ENCODE measurements around the genes SPSB3, HAGH and BRICD5.

DNA sequence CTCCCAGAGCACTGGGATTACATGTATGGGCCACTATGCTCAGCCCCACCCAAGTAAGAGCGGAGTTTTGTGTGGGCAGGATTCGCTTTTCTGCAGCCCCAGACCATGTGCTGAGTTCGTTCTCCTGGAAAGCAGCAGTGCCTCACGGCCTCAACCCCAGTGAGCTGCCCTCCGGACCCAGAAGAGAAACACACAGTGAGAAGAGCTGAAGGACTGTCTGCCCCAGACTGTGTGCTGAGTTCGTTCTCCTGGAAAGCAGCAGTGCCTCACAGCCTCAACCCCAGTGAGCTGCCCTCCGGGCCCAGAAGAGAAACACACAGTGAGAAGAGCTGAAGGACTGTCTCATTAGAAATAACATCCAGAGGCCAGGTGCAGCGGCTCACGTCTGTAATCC lies 12.5 kb downstream of the UNKL start:
- PRO-cap, result no peak

GRCh38 chr16:1470400-1470846 lies 4.4 kb downstream of the CLCN7 start:
- PRO-cap, result no peak

DNA sequence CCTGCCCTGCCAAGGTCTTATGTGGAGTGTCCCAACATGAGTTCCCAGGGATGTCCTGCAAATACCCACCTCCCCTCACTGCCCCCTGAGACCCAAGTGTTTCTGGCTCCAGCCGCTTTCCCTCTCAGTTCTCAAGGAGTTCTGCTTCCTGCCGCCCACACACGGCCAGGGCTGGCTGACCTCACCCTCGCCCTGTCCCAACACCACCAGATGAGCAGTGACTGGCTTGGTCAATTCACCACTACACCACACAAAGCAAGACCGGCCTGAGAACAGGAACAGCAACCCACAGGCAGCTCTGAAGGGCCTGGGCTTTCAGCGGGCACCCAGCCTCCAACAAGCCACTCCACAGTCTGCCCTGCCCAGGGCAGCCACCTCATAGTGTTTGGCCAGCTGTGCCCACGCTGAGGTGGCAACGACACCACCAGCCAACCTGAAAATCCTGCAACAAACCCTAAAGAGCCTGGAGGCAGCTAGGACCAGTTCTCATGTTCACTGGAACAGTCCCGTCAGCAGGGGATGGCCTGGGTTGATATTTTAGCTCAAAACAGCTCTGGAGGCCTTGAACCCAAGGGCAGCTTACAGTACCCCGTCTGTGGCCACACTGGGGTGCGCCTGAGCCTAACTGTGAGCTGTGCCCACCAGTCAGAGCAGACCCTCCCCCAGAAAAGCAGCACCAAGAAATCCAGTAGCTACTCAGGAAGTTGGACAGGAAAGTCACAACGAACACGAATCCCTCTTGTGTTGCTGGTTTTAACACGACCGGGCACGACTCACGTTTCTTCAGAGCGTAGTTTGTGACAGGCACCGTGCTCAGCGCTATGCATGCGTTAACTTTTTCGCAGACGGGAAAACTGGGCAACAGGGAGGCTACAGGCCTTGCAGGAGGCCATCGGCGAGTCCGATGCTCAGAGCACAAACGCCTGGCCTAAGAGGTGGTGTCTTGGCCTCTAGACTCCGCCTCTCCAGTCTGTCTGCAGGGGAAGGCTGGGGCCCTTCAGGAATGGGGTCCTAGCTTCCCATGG lies 3.7 kb downstream of the CLCN7 start:
- PRO-cap, result bidirectional peak, plus-strand start at position 269 of the sequence, minus-strand start at position 133 of the sequence

DNA sequence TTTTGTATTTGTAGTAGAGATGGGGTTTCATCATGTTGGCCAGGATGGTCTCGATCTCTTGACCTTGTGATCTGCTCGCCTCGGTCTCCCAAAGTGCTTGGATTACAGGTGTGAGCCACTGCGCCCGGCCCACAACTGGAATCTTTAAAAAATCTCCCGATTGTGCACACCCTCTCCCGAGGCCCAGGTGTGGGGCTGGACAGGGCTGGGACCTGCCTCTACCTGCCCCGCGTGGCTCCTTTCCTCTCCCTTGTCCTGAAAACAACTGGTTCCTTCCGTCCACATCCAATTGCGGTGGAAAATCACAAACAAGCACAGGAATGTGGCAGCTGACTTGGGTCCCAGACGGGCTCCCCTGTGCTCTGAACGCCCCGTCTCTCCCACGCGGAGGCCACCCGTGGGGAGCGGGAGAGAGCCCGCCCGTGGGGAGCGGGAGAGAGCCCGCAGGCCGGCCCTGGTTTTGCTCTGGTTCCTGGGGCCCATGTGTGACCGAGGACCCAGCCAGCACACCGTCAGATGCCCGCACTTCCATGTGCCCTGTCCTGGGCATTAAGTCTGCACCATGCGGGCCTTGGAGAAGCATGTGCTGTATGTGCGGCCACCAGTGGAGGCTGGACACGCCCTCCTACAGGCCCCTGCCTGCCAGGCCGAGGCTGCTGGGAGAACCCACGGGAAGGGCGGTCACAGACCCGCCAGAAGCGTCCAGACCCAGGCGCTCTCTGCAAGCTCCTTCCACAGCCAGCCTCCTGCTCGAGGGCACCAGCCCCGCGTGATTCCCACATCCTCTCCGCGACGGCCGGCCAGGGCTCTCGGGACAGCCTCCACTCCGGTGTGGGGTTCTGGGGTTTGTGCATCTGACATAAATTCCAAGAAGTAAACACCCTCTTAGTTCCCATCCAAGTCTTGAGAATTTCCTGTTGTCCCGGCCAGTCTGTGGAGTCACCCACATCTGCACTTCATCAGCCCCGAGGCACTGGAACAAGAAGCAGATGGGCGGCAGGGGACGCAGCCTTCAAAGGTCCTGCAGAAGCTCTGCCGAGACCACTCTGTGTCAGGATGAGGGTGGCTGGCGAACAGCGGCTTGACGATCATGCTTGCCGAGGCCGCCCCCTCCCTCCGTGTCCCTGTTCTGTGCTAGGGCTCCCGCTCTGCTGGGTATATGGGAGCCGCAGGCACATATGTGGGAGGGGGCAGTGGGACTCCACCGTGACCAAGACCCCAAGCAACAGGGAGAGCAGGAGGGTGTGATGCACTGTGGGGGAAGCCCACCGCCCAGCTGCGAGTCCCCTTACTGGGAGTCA lies 2.7 kb upstream of the TMEM204 start:
- PRO-cap, result bidirectional peak, plus-strand start at position 988 of the sequence, minus-strand start at position 833 of the sequence

DNA sequence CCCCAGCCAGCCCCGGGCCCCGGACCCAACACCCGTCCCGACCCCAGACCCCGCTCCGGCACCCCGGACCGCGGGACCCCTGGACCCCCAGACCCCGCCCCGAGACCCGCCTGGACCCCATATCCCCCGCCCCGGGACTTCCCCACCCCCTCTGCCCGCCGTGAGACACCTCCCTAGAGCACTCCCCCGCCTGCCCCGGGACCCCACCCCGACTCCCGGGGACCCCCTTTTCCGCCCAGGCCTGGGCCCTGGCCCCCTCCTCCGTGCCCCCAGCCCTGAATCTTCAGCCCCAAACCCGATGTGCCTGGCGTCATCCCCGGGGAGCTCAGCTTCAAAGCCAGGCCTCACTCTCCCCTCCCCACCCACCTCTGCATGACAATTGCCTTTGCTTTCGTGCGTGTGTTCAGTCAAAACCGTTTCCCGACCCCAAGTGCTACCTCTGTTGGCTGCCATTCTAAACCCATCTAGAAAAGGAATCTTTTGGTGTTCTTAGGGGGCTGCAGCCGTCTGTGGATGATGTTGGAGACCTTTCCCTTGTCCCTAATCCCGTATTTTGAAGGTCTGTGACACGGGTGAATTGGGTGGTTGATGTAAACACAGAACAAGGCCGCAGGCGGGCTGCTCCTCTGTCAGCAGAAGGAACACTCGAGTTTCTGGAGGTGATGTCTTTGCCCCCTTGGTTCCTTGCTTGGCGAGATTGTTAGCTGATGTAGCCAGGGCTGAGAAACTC lies 869 bp downstream of the MAPK8IP3 start:
- PRO-cap, result no peak

DNA sequence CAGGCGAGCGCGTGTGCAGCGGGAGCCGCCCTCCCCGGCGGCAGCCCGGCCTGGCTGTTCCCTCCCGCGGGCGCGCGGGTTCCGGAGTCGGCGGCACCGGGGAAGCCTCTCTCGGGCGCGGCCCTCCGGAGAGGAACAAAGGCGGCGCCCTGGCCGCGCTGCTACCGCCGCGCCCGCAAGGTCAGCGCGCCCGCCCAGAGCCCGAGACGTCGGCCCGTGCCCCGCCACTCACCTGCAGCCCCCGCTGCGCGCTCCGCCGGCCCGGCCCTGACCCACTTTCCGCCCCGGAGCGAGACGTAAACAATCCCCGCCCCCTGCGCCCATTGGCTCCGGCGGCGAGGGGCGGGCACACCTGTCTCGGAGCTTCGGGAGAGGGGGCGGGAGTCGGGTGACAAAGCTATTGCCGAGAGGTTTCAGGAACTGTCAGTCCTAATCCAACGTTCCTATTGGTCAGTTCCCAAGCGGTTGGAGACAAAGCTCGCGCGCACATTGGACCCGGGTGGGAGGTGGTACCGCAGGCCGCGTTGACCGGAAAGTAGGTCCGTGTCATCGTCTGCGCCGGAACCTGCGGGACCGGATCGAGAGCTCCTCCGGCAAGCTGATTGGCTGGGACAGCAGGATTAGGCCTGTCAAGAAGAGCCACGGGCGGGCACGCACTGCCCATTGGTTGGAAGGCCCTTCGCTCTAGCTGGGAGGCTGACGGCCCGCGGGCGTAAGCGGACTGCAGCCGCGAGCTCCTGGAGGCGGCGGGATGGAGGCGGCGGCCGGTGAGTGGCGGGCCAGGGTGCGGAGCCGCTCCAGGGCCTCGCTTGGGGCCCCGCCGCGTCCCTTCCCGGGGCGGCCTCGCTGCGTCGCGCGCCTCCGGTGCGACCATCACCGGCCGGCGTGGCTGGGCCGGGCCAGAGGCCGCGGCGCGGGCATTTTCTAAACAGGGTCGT lies at the start of gene SPSB3:
Gene SPSB3 (minus strand): TSS at position 302 of the 938 bp plus-strand sequence.
- PRO-cap, result bidirectional peak, plus-strand start at position 204 of the sequence, minus-strand start at position 269 of the sequence; unidirectional peak, plus-strand start at position 742 of the sequence

DNA sequence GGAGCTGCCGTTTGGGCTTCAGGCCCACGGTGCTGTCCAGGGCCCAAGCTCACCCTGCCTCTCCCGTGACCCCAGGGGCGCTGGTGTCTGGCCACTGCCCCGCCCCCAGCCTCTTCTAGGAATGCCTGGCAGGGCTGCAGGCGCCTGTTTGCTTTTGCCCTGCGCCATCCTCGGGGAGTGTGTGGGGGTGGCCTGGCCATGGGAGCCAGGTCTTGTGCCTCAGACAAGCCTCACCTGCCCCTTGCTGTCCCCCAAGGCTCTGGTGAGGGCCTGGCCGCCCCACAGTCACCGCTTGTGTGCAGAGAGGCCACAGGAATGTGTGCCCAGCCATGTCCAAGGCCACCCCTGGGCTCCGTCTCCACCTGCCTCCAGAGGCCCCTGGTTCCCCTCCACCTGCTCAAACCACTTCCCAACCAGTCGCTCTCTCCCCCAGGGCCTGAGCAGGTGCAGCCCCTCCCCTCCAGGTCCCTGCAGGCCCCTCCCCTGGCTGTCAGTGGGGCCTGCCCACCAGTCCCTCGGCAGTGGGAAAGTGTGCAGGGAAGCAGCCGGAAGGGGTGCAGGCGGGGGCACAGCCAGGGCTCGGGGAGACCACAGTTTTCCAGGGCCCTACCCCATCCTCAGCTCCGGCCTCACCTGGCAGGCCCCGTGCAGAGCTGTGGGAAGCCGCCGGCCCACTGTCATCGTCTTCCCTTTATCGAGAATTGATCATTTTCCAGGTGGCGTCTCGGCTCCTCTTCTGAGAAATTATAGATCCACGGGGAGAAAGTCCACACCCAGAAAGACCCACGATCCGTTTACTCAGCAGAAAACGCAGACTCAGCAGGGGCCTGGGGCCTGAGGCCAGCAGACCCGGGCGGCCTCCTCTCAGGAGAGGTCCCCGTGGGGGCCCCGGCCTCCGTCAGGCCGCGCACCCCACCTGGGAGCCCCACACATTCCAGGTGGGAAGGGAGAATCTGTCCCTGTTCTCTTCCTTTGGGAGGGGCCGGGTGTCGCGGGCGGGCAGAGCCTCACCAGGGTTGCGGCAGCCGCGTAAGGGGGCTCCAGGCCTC lies 1.0 kb upstream of the IGFALS start:
- PRO-cap, result no peak

DNA sequence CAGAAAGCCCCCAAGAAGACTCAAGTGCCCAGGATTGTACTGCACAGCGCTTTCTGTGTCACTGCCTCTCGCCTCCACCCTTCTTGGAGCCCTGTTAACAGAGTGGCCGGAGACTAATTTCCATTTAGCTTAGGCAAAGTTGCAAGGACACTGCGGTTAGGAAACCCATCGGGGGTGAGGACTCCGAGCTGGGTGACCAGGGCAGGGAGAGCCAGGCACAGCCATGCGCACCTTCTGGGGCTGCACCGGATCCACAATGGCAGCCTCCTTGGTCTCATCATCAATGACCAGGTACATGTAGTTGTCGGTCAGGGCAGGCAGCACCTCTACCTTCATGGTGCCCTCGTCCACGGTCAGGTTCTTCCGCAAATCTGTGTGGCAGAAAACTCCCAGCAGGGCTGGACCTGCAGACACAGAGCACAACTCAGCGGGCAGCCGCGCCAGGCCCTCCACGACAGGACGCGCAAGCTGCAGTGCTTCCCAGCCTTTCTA lies 3.9 kb downstream of the HAGH start:
- PRO-cap, result no peak

DNA sequence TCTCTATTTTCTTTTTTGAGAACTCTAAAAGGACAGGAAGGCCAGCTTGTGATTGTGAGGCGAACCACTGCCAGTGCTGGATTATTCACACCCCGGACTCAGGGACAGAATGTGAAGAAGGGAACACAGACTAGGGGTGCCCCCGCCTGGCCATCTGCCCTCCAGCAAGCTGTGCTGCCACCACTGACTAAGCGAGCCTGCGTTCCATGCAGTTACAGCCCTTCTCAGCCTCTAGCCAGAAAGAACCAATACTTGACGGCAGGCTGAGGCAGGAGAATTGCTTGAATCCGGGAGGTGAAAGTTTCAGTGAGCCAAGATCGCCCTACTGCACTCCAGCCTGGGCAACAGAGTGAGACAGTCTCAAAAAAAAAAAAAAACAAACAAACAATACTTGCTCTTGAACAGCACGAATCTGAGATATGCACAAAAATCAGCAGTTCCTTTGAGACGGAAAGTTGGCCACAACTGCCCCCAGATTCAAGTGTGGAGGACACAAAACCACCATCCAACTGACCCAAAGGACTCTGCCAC lies 2.7 kb downstream of the HAGH start:
- PRO-cap, result no peak

DNA sequence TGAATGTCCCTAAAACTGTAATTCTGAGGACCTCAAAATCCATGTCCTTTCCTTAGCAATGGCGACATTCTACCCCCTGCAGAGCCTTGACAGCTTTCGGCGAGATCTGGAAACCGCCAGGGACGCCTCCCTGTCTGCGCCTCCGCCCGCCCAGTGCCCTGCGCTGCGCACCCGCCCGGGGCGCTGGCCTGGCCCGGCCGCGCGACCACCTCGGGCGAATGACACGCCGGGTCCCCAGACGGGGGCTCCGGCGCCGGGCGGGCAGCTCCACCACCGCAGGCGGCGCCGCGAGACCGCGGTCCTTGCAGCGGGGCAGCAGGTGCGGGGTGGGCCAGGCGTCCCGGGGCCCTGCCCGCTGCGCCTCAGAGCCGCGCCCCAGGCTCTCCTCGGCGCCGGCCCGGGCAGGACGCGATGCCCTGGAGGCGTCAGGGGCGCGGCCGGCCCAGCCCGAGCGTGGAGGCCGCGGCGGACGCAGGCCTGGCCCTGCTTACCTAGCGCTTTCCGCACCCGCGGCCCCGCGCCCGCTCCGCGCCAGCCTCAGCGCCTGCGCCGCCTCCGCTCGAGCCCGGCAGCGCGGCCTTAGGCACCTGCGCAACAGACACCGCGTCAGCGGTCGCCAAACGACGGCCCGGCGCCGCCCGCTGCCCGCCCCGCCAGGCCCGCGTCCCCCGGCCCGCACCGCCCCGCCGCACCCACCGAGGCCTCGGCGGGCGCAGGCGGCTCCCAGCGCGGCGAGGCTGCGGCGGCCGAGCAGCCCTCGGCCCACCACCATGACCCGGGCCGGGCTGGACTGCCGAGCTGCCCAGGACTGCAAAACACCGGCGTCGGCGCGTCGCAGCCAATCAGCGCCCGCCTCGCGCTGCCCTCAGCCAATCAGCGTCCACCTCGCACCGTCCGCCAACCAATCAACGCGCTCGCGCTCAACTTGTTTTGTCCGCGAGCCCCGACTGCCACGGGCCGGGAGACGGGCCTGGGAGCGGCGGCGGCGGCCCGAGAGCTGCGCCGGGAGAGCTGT lies at the start of gene HAGH:
Gene HAGH (minus strand): TSS at position 810 of the 1,015 bp plus-strand sequence.
- PRO-cap, result bidirectional peak, plus-strand start at position 586 of the sequence, minus-strand start at position 593 of the sequence; bidirectional peak, plus-strand start at position 953 of the sequence, minus-strand start at position 772 of the sequence

DNA sequence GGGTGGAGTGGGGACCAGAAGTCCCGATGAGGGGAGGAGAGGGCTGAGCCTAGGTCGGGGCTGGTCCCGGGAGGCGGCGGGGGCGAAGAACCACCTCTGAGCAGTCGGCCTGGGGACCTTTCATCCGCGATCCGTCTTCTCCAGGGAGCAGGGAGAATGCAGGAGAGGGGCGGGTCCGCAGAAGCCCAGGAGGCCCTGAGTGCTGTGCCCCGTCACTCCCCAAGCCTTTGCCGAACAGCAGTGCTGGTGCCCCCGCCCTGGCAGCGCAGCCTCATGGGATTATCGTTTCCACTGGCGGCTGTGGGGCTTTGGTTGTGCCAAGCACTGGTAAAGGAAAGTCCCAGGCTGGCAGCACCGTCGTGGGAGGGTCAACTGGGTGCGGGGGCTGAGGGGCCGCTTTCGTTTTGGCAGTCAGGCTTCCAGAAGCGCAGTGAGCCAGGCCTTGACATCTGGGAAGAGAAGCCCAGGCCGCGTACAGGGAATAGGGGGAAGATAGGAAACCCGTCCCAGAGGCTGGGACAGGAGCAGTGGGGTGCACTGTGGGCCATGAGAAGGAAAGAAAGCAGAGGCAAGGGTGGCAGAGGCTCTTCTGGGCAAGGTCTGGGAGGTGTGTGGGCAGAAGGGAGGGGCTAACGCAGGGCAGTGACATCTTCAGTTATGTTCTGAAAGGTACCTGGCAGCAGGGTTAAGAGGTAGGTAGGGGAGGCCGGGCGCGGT lies 761 bp downstream of the TBL3 start:
- PRO-cap, result no peak

GRCh38 chr16:2009260-2010058 lies 10.1 kb upstream of the NPW start:
- PRO-cap, result bidirectional peak, plus-strand start at chr16:2009906, minus-strand start at chr16:2009821

DNA sequence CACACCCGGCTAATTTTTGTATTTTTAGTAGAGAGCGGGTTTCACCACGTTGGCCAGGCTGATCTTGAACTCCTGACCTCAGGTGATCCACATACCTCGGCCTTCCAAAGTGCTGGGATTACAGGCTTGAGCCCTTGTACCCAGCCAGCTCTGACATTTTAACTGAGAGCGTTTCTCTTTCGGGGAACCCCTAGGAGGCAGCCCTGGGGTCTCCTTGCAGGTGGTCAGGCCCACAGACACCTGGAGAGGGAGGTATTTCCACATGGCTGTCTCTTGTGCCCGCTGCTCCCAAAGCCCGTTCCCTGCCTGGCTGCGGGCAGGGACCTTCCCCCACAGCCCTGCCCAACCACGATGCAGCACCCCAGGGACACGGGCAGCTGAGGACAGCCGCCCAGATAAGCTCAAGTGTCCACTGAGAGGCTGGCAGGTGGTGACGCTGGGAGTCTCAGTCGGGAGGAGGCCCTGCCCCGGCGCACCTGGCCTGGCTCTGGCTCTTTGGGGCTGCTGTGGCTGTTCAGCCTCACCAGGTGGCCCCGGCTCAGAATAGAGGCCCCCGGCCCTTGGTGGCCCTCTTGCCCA lies 5.6 kb downstream of the NTHL1 start:
- PRO-cap, result bidirectional peak, plus-strand start at position 441 of the sequence, minus-strand start at position 296 of the sequence

- PRO-cap, result no peak
Observed at GRCh38 chr16:2087904-2088867, 40.4 kb downstream of the TSC2 start.

GRCh38 chr16:2091294-2091928 lies 43.6 kb downstream of the TSC2 start:
- PRO-cap, result bidirectional peak, plus-strand start at chr16:2091433, minus-strand start at chr16:2091176; unidirectional peak, plus-strand start at chr16:2091794

GRCh38 chr16:2105663-2106251 lies 29.9 kb downstream of the PKD1 start:
- PRO-cap, result no peak

DNA sequence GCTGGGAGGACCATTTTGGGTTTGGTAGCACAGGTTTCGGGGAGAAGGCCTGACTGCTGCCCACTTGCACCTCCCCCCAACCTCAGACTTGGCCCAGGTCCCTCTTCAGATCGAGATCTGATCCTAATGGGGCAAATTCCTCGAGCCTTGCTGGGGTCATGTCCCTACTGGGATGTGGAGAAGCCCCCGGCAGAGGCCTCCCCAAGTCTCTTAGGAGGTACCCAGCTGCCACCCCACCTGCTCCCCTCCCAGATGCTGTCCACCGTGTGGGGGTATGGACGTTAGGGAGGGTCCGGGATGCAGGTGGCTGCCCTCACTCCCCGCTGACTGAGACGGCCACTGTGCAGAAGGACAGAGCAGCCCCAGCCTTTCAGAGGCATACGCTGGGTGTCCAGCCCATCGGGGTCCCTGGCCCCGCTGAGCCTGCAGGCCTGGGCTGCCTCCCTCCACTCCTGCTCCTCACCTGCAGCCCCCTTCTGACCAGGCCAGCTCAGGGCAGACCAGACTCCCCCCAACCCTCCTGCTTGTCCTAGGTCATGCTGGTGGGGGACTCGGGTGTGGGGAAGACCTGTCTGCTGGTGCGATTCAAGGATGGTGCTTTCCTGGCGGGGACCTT lies 1.1 kb downstream of the RAB26 start:
- PRO-cap, result no peak

GRCh38 chr16:2210403-2211287 lies at the start of gene BRICD5:
BRICD5 (minus strand) TSS chr16:2210863.
- PRO-cap, result no peak

GRCh38 chr16:2211915-2213095 lies 1.6 kb upstream of the BRICD5 start:
- PRO-cap, result no peak

DNA sequence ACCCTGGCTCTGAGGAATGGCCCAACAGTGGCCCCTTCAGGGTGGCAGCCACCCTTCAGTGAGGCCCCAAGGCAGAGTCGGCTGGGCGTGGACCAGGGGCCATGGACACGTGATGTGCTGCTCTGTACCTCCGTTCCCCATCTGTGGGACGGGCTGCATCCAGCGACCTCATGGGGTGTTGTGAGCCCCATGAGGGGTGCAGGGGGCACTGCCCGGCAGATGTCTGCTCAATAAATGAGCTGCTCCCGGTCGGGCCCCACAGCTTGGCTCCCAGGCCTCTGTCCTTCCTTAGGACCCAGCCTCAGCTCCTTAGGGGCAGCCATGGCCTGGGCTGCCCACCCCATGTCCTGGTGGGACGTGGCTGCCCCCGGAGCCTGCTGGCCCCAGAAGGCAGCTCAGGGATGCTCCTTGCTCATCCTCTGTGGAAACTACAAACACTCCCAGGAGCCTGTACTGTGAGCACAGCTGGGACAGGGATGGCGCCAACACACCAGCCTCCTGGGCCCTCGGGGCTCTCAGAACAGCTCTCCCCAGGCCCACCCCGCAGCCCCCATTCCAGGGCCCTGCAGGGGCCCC lies 2.3 kb downstream of the DNASE1L2 start:
- PRO-cap, result no peak